Occipital lobe (tissue), 2 donors: ENCODE results near the genes ORAI2 and FAM185A.

GRCh38 chr7:101885658-101886144 lies 68.3 kb downstream of the CUX1 start:
- RAMPAGE, long total RNA: no peak

DNA sequence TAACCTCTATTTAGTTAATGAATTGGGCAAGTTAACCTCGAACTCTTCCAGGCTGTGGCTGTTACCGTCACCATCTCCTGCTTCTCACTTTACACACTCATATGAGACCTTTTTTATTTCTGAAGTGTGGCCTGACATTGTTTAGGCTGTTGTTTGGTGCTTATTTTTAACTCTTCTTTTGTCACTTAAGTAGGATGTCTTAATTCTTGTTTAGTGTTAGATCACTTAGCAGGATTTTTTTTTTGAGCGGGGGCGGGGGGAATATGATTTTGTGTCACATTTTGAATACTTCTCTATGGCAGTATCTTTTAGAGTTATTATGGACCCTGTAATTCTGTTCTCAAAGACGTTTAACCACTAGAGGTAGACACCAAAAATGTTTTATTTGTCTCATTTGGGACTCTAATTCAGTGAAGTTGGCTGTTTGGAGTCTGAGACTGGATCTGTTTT lies 73.4 kb downstream of the CUX1 start:
- RAMPAGE, long total RNA: no peak

- RAMPAGE, long total RNA: no peak
Measured at GRCh38 chr7:101902787-101903452, 85.5 kb downstream of the CUX1 start.

DNA sequence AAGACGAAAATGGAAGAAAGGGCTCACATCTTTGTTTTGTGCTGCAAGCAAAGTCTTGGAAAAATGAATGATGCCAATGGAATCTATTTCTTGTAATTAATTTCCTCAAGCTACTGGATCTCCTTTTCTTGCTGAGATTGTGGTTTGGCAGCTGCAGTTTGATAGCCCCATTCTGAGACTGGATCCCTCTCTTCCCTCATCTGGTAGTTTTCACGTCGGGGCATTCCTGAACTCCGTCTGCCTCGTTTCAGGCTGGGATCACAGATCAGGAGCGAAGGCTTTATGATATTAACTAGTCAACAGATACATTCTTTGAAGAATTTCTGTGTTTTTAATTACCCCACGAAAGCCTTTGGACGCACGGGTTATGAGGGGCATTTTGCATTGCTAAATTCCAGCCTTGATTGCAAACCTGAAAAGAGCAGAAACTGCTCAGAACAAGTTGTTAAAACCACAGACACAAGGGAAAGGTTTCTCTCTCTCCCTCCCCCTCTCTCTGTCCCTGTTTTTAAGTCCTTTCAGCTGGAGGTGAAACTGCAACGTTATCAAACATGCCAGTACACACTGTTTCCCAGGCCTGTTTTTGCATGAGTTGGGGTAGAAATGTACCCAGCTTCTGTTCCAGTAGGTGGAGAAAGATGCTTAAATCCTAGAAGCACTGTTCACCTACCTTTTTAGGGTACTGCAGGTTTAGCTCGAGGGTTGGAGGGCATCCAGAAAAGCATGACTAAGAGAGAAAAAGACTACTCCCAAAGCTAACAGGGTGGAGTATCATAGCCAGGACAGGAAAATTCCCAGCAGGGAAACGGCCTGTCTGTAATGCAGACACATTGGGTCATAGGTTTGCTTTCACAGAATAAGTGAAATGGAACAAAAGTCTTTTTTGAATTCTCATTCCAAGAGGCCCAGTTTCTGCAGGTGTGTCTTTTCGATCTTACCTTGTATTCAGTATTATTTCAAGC lies 124.3 kb downstream of the CUX1 start:
- RAMPAGE, long total RNA: no peak

GRCh38 chr7:101947426-101948265 lies 130.2 kb downstream of the CUX1 start:
- RAMPAGE, long total RNA: no peak

DNA sequence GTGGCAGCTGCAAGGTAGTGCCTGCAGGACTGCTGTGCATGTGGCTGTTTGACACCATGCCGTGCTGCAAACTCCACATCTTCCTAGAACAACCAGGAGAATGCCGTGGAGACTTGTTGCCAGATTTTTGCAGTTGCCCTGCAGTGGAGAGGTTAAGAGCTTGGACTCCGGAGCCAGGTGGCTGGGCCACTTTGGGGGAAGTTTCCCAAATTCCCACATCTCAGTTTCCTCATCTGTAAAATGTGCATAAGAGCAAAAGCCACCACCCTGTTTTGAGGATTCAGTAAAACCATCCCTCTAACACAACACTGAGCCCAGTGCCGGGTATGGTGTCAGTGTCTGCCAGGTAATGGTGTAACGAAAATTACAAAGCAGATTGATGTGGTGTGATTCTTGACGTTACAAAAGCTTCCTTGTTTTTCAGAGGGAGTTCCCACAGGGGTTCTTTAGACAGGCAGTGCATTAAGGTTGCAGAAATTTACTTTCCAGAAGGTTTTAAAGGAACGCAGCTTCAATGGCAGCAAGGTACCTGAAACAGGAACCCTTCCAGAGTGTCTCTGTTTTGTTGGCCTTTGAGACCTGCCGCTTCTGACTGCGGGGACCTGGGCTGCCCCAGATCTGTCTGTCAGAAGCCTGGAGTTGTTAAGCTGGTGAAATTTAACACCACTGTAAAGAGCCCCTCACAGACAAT lies 168.2 kb downstream of the CUX1 start:
- RAMPAGE, long total RNA: no peak

GRCh38 chr7:101995120-101995824 lies 177.8 kb downstream of the CUX1 start:
- RAMPAGE, long total RNA: no peak

- RAMPAGE, long total RNA: no peak
Measured at GRCh38 chr7:102061750-102062430, 224.8 kb upstream of the SH2B2 start.

GRCh38 chr7:102095528-102096055 lies 191.1 kb upstream of the SH2B2 start:
- RAMPAGE, long total RNA: no peak

- RAMPAGE, long total RNA: no peak
Measured at GRCh38 chr7:102321228-102321861, 34.7 kb downstream of the SH2B2 start.

DNA sequence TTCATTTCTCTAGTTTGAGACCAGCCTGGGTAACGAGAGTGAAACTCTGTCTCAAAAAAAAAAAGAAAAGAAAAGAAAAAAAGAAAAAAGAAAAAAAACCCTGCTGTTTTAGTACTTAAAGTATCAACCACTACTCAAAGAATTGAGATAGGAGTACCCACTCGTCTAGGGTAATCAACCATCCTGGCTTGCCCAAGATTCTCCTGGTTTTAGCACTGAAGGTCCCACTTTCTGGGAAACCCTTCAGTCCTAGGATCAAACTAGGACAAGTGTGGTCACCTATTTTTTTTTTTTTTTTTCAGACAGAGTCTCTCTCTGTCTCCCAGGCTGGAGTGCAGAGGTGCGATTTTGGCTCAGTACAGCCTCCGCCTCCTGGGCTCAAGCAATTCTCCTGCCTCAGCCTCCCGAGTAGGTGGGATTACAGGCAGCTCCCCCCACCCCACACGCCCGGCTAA lies 6.1 kb upstream of the PRKRIP1 start:
- RAMPAGE, long total RNA: no peak

DNA sequence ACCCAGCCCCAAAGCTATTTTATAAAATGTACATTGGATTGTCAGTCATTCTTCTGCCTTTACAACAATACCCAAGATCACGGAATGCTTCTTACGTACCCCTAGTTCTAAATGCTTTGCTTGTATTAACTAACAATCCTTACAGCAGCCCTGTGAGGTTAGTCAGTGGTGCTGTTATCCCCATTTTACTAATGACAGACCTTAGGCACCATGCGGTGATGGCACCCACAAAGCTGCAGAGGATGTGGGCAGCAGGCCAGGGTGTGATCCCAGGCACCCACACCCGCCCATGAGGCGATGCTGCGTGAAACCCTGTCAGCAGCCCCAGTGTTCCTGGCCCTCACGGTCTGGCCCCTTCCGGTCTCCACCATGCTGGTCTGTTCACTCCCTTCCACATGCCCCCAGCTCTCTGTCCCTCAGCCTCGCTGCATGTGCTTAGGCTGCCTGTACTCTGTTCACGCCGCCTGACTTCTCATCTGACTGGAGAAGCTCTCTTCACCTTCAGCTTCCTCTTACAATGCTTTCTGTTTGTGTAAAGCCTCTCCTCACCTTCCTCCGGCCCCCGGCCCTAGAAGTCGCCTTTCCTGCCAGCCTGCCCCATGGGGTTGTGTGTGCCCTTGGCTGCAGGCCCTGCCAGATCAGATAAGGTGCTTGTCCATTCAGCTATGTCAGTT lies 17.7 kb upstream of the ORAI2 start:
- RAMPAGE, long total RNA: no peak

- RAMPAGE, long total RNA: no peak
Measured at GRCh38 chr7:102433275-102434571, at the start of gene ORAI2. ORAI2 (plus strand) TSS chr7:102433575.

GRCh38 chr7:102744535-102744876 lies 4.3 kb upstream of the FAM185A start:
- RAMPAGE, long total RNA: no peak

DNA sequence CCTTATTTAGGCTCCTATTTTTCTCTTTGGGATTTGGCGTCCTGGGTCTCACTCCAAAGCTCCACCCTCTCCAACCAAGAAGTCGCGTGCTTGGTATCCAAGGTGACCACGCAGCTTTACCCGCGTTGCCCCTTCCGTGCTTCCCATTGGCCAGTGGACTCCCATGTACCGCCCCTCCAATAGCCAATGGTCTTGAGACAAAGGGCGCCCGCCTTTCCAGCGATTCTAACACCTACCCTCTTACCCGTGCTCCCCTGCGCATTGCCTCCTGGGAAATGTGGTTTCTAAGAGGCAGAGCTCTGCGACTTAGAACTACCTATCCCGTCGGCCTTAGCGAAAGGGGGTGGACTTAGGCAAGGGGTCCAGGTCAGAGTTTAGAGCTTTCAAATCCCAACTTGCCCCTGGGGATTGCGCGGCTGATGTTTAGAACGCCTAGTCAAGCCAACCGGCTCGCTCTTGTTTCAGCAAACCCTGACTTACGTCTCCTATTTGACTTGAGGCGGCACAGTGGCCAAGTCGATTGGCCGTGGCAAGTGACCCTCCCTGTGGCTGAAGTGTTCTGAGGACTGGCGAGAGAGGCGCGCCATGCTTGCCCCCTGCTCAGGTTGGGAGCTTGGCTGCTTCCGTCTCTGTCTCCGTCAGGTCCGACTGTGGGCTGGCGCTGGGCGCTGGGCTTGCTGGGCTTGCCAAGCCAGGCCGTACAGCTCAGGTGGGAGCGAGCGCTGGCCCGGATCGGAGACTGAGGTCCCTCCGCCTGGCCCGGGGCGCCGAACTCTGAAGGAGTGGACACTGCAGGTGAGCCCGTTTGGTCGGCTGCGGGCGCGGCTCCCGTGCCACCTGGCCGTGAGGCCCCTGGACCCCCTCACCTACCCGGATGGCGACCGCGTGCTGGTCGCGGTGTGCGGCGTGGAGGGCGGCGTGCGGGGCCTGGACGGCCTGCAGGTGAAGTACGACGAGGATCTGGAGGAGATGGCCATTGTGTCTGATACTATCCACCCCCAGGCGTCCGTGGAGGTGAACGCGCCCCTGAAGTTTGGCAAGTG lies at the start of gene FAM185A:
Gene FAM185A (plus strand): TSS at position 377 of the 1,043 bp plus-strand sequence.
- RAMPAGE, long total RNA: no peak

GRCh38 chr7:103075258-103075895 lies 437 bp downstream of the ARMC10 start:
- RAMPAGE, long total RNA: no peak

DNA sequence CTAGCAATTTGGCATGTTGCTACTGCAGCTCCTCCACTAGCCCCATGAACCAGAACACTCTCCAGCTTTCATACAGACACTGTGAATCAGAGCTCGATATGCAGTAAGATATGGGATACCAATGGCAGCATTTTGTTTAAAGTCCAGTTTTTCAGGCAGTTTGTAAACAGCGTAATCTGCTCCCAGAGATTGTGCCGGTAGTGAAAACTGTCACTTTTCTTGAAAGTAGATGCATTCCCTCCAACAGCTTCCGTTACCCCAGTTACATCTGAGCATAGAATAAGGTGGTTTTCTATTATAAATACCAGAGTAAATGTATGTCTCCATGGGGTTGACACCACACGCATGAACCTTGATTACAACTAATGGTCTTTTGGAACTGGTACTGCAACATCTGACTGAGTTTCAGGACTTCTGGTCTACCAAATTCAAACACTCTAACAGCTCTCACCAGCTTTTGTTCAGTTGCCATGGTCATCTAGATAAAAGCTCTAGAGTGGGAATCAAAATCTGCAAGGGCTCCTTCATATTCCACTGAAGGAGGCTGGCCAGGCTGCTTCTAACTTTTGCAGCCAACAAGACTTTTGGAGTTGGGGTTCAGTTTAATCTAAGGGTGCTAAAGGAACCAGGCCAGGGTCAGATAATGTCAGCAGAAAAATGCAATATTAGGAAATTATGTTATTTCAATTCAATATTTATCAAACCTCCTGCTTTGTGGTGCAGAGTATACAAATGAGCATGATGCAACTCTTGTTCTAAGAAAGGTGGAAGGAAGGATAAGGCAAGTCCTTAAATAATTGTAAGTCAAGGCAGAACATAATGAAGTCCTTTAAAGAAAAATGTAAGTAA lies 14.4 kb downstream of the ARMC10 start:
- RAMPAGE, long total RNA: no peak

DNA sequence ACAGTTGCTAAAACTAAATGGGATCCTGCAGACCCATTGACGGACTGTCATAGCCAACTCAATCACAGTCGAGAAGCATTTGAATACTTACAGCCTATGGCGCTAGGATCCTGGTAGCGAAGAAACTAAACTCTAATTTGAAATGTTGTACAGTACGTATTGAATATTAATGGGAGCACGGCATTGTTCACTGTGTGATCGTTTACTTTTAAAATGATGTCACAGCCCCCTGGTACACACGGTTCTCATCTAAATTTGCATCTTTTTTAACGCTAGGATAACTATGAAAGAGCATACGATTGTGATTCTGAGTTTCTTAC lies 842 bp upstream of the NAPEPLD start:
- RAMPAGE, long total RNA: no peak

DNA sequence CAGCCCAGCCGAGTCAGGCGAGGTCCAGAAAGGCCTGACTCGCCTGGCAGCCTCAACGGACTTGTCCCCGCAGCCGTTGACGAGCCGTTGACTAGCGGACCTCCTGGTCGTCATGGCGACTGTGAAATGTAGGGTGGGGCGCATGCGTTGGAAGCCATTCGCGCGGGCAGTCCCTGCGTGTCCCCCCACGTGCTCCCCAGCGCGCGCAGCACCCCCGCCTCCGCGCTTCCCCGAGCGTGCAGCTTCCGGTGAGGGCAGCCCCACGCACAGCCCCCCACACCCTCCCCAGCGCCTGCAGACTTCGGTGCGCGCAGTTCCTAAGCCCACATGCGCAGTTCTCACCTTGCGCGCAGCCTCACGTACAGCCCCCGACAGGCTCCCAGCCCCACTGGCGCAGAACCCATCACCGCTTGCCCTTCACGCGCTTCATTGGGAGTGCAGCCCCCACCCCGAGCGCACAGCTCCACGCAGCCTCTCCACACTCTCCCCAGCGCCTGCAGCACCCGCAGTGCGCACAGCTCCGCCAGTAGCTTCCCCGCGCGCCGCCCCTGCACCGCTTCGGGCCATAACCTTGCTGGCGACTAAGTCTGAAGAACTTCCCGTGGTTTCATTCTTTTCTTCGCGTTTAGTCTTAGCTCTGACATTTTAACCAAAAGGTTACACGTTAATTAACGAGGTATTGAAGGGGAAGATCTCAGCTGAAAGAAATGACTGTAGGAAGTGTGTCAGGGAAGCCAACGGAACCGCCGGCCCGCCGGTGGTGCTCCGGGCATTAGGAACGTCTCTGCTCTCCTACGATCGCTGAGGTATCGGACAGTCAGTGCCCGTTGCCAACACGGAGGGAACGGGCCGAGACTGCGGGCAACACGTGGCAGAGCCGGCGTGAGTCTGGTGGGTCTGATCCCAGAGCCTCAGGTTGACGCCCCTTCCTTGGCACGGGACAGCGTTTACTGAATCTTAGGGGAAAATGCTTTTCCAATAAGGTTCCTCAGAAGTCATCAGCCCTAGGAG lies 16.7 kb upstream of the PMPCB start:
- RAMPAGE, long total RNA: no peak

DNA sequence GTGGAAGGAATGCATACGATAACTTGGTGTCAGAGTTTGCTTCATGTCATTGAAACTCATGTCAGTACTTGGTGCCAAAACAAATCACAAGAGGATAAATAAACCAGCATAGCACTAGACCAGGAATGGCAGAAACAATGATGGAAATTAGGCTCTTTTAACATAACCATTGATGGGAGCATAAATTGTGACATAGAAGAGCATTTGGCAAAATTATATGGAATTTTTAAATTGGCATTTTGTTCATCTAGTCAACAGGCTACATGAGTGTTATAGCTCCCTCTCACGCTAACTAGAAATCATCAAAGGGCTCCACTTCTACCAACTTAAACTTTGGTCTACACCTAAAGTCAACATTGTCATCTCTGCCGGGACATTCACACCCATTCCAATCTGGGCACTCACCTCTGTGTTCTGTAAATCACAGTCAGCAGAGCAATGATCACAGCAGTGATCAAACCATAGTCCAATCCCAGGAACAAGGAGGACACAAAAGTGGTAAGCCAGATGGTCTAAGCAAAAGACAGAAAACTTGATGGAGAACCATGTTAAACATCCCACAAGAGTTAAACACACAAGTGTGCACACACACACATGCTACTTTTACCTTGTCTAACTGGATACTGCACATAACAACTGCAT lies 41.3 kb downstream of the PSMC2 start:
- RAMPAGE, long total RNA: no peak